ENCODE results near the gene KMT5B.

GRCh38 chr11:67579236-67580078 lies 4.2 kb upstream of the GSTP1 start:
- PRO-cap = no peak

GRCh38 chr11:67656314-67656791 lies 5.8 kb upstream of the ACY3 start:
- PRO-cap = no peak

DNA sequence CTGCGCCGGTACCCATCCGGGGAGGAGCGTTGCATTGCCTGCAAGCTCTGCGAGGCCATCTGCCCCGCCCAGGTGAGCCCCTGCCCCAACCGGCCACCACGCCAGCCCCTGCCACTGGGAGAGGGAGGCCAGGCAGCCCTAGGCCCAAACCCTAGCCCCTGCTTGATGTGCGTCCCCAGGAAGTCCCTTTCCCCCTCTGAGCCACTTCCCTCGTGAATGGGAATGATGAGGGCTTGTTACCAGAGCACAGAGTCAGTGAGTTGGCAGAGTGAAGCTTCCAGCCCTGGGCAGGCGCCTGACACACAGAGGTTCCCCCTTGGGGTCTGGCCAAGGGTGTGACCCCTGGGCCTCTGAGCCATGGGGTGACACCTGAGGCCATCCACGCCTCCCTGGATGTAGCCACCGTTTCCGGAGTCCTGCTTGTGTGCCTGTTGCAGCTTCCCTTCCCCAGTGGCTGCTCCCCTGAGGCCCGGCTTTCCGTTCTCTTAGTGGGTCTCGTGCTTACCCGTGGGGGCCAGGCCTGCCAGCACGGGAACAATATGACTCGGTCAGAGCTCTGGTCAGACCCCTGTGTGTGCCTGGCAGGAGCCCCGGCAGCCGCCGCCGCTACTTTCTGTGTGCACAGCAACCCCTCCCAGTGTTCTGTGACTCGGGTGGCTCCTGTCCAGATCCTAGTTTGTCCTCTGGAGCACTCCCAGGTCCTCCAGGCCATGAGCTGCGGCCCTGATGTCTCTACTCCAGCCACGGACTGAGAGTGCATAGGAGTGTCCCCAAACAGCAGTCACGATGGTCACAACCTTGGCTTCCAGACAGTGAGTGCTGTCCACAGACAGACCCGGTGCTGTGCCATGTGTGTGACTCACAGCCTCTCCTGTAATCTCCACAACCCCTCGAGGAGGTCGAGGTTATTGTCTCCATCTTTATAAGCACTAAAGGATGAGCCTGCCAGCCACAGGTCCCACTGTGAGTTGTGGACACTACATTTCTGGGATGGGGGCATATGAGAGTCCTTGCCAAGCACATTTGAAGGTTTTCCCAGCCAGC lies 3.1 kb downstream of the NDUFS8 start:
- PRO-cap = no peak

DNA sequence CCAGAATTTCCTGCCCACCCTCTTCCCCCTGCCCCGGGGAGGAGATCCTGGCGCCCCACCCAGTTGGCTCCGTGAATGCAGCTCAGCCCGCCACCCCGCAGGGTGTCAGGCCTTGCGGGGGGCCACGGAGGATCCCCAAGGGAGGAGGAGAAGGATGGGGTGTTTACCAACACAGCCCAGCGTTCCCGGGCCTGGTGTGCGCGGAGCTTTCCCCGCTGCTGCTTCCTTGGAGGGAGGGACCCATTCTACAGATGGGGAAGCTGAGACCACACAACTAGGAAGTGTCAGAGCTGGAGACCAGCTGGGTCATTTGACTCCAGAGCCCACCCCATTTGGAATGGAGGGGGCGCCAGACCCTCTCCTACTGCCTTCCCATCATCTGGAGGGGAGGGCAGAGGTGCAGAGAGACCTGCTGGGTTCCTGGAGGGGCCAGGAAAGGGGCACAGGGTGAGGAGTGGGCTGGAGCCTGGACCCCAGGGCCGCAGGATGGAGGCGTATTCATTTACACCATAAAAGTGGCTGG lies 386 bp downstream of the TCIRG1 start:
- PRO-cap = no peak

- PRO-cap = no peak
These were observed 2.5 kb downstream of the TCIRG1 start for GRCh38 chr11:68041032-68042088.

DNA sequence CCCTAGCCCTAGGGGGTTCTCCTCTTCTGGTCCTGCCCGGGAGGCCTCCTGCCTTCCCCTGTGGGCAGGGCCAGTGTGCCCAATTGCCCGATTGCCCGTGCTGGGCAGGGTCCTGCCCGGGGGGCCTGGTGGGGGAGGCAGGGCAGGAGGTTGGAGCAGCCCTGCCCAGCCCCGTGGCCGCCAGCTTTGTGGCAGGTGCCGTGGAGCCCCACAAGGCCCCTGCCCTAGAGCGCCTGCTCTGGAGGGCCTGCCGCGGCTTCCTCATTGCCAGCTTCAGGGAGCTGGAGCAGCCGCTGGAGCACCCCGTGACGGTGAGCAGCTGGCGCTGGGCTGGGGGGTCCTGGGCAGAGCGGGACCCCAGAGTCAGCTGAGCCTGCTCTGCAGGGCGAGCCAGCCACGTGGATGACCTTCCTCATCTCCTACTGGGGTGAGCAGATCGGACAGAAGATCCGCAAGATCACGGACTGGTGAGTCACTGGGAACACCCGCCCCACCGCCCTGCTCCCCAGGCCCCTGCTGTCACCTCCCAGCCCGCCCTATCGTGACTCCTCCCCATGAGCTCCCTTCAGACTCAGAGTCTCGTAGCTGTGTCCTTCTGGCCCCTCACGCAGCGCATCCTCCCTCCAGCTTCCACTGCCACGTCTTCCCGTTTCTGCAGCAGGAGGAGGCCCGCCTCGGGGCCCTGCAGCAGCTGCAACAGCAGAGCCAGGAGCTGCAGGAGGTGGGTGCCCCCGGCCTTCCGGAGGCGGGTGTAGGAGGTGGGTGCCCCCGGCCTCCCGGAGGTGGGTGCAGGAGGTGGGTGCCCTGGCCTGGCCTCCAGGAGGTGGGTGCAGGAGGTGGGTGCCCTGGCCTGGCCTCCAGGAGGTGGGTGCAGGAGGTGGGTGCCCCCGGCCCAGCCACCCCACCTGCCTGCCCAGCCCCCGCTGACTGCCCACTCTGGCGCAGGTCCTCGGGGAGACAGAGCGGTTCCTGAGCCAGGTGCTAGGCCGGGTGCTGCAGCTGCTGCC lies 4.7 kb downstream of the TCIRG1 start:
- PRO-cap = no peak

- PRO-cap = no peak
These were observed 38.8 kb downstream of the CHKA start for GRCh38 chr11:68082295-68082920.

GRCh38 chr11:68189714-68190289 lies 23.3 kb downstream of the KMT5B start:
- PRO-cap = no peak

GRCh38 chr11:68212991-68213893 lies at the start of gene KMT5B:
KMT5B (minus strand) TSS chr11:68213296.
- PRO-cap = bidirectional peak, plus-strand start at chr11:68213977, minus-strand start at chr11:68213790

GRCh38 chr11:68439283-68440290 lies 21.0 kb upstream of the PPP6R3 start:
- PRO-cap = no peak

GRCh38 chr11:68595810-68596422 lies 88.4 kb upstream of the GAL start:
- PRO-cap = no peak

DNA sequence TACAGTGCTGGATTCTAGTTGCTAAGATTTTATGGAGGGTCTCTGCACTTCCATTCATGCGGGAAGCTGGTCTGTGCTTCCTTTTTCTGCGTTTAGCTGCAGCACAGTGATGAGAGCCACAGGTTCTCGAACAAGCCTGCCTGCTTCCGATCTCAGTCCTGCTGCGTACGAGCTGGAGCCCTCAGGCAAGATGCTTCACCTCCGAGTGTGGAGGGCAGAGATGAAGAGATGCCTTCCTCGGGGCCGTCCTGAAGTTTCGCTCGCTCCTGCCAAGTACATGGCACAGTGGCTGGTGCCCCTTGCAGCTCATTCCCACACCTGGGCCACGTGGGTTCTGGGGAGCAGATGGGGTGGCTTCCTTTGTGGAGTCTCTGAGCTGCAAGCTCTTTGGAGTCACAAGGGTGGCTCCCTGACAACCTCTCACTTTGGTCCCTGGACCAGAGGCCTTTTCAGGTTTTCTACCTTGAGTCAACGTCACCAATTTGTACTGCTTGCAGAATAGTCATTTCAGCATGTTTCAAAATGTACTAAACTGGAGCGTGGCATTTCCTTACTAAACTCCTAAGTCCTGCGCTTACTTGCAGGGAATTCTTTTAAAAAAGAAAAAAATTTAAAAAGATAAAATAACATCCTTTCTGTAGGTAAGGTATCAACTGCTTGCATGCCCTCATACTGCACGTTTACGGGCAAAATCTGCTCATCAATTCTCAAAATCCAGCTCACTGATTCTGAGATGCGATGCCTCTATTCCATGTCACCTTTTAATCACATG lies 19.6 kb upstream of the TESMIN start:
- PRO-cap = no peak

DNA sequence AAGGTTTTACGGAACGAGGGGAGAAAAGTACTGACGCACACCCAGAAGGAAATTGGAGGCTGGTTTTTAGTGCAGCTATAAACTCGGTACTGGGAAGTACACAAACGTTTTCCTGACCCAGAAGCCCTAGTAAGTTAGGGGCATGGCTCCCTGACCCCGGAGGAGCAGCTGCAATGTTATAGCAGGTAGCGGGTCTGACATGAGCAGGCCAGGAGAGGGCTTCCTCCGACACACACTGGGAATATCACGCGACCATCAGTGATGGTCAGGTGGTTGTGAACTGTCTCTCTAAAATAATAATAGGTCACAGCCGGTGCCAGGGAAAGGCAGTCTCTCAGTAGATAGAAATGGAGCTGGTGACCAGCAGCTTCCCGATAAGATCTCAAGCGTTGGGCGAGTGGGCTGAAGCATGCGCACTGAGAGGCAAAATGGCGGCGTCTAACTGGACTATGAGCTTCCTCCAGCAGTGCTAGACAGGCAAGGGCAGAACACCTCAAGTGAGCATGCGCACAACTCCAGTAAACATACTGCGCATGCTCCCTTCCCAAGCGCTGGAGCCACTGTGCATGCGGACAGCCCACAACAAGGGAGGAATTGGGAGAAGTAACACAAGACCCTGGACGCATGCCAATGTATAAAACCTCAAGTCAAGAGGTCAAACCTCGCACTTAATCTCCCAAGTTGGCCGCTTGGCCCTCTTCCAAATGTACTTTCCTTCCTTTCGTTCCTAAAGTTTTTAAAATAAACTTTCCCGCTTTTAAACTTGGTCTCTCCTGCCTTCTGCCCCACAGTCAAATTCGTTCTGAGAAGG lies 22.3 kb upstream of the TESMIN start:
- PRO-cap = no peak

DNA sequence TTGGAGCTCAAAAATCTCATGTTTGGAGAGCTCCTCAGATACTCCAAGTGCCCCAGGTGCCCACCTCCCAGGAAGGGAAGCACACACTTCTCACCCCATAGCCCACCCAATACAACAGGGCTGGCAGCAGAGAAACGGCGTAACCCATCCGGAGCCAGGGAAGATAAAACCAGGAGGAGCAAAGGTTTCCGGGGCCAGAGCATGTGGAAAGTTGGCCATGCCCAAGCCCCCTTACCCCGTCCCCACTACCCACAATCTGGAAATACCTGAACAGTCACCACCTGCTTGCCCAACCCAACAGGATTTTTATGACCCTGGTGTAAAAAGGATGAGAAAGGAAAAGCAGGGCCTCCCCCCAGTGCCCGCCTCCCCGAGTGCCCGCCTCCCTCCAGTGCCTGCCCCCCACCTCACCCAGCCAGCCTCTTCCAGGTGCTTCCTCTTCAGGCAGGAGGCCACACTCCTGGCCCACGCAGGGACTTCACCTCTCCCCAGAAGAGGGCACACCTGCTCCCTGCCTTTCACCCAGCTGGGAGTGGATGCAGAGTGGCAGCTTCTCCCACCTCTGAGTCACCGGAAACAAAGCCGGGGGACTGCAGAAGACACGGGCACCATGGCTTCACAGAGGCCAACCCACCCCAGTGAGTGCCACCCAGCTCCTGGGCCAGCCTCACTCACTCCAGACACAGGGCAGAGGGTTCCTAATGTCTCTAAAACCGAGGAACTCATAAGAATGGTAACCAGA lies 16.2 kb downstream of the CPT1A start:
- PRO-cap = no peak

DNA sequence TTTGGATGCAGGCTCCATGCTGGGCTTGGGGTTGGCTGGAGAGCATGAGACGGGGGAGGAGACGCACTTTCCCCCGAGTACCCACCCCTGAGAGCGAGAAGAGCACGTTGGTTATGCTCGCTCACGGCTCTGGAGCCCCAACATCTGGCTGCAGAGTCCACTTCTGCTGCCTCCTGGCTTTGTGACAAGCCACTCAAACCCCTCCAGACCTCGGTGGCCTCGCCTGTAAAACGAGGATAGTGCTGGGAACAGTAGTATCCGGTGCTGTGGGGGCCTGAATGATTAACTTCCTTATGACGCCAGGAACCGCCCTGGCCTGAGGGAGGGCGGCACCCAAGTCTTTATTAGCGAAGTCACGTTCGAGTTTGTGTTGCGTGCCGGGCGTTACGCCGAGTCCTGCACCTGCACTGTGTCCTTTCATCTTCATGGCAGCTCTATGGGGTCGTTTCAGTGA lies 25.6 kb downstream of the MRGPRD start:
- PRO-cap = bidirectional peak, plus-strand start at position 384 of the sequence, minus-strand start at position 280 of the sequence

GRCh38 chr11:69018198-69018624 lies 5.2 kb upstream of the MRGPRF start:
- PRO-cap = no peak

GRCh38 chr11:69055088-69055668 lies 6.4 kb downstream of the TPCN2 start:
- PRO-cap = no peak

- PRO-cap = no peak
These were observed 30.5 kb downstream of the TPCN2 start for GRCh38 chr11:69079042-69079747.

DNA sequence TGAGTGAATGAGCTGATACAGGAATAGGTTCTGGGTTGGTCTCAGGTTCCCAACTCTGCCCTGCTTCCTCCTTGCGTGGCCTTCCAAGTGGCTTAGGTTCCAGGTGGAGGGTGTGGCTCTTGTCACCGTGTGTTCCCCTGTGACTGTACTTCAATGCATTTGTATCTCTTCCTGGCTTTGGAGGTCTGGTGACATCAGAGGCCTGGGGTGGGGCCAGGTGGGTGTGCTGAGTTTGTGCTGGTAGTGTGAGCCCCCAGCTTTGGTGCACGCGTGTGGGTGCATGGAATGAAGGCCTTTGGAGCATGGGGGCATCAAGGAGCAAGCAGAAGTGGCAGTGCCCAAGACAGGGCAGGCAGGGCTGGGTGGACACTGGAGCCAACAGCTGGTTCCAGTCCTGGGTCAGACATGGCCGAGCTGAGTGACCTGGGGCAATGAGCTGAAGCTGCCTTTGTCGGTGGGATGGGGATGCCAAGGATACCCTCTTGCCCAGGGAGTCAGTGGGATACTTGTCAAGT lies 18.2 kb upstream of the SMIM38 start:
- PRO-cap = no peak

DNA sequence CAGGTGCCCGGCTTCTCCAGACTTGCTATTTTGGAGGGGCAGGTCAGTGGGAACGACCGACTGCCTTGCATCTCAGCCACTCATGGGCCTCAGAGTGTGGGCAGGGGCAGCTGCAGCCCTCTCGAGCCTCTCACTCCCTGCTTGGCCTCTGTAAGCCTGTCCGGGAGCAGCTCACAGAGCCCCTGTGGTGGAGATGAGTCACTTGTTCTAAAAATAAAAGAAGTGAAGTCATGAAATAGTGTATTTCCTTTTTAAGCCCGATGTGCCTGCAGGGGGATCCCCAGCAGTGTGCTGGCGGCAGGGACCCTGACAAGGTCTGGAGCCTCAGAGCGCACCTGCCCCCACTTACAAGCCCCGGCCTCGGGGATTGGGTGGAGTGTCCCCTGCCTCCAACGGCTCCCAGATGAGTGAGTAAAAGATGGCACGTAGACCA lies 10.8 kb downstream of the SMIM38 start:
- PRO-cap = bidirectional peak, plus-strand start at position 283 of the sequence, minus-strand start at position 152 of the sequence